Cardiac muscle cell (in vitro differentiated cells and primary cell): ENCODE results near the gene PMAIP1.

GRCh38 chr18:58408009-58408679 is 220.7 kb downstream of the ALPK2 start:
- RAMPAGE, long total RNA, result no peak
- RRBS, result no CpG with 5 or more reads among the region's 6 CpGs

- RAMPAGE, long total RNA, result no peak
- RRBS, result no CpG with 5 or more reads among the region's 1 CpG
These were observed 219.1 kb downstream of the ALPK2 start for GRCh38 chr18:58409786-58410131.

GRCh38 chr18:58413124-58413634 is 215.7 kb downstream of the ALPK2 start:
- RAMPAGE, long total RNA, result no peak
- RRBS, result no CpG with 5 or more reads among the region's 4 CpGs

DNA sequence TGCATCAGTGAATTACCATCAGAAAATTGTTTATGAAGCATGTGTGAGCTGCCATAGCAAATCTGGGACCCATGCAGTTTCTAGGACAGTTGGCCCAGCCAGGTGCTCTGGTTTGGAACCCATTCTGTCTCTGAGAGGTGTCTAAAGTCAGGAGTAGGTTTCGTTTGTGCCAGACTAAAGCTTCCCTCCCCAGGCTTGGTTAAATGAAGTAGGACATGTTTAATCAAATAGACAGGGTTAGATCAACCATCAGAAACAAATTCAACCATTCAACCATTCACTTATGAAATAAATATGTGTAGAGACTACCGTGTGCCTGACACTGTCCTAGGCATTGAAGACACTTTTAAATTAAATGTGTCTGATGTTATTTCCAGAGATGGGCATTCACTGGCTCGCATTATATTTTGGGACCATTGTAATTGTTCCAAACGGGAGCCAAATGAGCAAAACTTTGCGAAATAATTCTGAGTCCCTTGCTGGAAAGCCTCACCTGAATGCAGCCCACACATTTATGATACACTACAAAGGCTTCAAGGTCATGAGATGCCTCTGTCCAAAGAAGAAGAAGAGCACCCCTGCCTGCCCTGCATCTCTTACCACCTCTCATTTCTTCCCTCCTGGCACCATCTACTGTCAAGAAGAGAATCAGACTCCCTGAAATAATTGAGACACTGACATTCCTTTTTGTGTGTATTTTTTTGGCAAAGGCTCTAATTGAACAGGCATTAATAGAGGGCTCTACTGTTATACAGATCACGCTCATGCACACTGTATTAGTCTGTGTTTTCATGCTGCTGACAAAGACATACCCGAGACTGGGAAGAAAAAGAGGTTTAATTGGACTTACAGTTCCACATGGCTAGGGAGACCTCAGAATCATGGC is 176.6 kb downstream of the ALPK2 start:
- RAMPAGE, long total RNA, result no peak
- RRBS, result no CpG with 5 or more reads among the region's 7 CpGs

DNA sequence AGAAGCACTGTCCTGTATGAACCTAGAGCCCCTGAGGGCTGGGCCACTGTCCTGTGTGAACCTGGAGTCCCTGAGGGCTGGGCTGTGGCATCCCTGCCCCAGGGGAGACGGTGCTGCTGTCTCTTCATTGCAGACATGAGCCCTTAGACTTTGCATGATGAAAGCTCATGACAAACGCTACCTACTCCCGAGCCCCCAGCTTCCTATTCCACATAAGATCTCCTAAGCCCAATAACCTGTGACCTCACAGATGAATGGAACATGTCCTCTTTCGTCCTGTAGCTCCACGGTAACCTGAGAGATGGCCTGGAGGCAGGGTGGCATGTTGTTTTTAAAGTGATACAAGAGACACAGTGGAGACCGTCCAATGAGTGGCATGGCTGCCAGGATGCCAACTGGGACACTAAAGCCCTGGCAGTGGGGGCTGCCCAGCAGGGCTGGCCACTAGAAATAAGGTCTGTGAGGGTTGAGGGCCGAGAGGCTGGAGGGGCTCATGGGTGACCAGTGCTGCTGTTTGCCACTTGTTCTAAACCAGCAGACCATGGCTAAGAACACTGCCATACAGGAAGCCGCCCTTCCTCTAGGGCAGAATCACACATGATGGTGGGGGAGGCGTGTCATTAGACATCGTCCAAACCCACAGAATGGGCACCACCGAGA is 72.0 kb downstream of the ALPK2 start:
- RAMPAGE, long total RNA, result no peak
- RRBS, result no CpG with 5 or more reads among the region's 11 CpGs

DNA sequence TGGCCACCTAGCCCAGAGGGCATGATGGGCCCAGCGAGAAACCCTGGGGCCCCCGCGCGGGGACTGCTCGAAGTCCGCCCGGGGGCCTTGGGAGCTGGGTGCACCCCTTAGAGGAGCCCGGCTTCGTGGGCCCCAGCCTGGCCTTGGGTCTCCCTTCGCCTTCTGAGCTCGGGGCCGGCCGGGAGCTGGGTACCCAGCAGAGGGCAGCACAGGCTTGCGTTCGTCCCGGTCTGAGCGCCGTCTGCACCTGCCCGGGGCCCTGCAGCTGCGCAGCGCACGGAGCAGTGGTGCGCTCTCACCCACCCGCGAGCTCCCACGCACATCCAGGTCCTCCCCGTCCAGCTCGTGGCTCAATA is 96.3 kb upstream of the ZNF532 start:
- RAMPAGE, long total RNA, result no peak
- RRBS, result 4% methylated on average over 15 of the region's 28 CpGs

DNA sequence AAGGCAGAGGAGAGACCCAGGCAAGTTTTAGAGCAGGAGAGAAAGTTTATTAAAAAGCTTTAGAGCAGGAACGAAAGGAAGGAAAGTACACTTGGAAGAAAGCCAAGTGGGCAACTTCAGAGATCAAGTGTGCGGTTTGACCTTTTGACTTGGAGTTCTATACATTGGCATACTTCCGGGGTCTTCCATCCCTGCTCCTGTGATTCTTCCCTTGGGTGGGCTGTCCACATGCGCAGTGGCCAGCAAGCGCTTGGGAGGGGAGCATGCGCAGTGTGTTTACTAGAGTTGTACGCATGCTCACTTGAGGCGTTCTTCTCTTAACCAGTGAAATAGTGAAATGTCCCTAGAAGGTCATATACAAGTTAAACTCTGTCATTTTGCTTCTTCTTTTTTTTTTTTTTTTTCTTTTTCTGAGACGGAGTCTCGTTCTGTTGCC is 56.9 kb upstream of the ZNF532 start:
- RAMPAGE, long total RNA, result no peak
- RRBS, result no CpG with 5 or more reads among the region's 10 CpGs

DNA sequence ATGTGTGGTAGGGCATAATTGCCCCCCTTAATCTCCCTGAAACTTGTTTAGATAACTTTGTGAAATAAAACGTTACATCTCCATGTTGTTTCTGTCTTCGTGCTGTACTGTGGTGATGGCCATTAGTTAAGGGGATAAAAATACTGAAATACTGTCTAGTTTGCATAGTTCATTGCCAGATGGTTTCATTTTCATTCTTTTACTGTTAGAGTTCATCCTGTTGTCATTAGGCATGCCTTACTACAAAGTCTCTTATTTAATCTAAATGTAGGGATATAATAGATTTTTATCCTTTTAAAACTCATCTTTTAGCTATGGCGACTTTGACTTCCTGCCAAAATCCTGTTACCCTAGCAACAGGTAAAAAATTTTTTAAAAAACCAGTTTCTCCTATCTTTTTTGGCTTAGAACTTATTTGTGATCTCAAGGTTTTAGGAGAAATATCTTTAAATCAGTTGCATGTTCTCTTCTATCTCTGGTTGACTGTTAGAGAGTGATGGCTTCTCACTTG is 99.3 kb downstream of the ZNF532 start:
- RAMPAGE, long total RNA, result no peak
- RRBS, result no CpG with 5 or more reads among the region's 3 CpGs

DNA sequence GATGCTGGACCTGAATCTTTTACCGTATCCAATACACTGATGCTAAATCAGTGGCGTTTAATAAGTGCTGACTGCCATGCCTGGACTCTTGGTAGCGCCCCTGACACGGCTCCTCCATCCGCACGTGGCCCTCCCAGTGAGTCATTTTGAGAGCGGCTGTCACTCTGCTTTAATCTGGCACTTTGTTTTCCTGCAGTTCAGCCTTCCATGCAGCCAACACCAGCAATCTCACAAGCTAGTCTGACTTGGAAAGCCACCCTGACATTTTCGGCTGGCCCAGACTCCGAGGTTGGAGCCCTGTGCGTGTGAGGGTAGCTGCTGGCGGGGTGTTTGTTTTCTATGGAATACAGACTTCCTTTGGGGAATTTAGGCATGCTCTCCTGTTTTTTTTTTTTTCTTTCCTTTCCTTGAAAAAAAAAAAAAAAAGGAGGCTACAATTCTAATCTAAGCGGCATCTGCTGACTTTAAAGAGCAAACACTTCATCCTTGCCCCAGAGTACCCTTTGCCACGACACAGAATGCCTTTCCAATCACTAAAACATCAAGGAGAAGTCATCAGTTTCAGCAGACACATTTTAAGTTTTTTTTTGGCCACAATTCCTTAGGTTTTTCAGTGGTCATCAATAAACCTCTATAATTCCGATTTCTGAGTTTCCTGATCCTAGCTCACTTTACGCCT is 155.3 kb upstream of the LMAN1 start:
- RAMPAGE, long total RNA, result no peak
- RRBS, result no CpG with 5 or more reads among the region's 15 CpGs

GRCh38 chr18:59769074-59769426 is 71.8 kb upstream of the CCBE1 start:
- RAMPAGE, long total RNA, result no peak
- RRBS, result no CpG with 5 or more reads among the region's 1 CpG

DNA sequence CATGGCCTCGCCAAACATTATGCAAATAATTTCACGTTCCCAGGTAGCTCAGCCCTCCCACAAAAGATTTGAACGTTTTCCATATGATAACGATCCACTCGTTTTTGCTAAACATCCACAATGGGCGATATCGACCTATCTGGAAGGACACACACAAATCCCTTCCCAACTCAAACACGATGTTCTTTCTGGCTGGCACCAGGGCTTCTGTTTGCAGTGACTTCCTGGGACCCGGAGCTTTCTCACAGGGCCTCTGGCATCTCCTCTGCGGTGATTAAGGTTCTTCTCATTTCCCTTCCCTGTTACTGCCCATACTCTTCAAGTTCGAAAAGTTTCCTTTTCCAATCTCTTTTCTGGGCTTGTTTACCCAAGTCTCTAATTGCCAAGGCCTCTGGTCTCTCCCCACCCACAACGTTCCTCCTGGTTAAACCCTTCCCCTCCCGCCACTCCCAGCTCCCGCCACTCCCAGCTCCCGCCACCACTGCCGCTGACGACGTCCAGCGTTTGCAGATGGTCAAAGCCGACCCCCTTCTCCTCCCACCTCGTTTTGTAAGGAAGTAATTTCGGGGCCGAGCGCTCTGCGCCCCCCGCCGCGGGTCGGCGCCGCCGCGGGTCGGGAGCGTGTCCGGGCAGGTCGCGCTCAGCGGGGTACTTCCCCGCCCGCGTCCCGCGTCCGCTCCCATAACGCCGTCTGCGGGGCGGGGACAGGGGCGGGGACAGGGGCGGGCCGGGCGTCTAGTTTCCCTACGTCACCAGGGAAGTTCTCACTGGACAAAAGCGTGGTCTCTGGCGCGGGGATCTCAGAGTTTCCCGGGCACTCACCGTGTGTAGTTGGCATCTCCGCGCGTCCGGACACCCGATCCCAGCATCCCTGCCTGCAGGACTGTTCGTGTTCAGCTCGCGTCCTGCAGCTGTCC is at the start of gene PMAIP1:
TSS of gene PMAIP1 (plus strand) at position 803 of the 917 bp plus-strand sequence.
- RAMPAGE, long total RNA, result no peak
- RRBS, result 2% methylated on average over 9 of the region's 67 CpGs

DNA sequence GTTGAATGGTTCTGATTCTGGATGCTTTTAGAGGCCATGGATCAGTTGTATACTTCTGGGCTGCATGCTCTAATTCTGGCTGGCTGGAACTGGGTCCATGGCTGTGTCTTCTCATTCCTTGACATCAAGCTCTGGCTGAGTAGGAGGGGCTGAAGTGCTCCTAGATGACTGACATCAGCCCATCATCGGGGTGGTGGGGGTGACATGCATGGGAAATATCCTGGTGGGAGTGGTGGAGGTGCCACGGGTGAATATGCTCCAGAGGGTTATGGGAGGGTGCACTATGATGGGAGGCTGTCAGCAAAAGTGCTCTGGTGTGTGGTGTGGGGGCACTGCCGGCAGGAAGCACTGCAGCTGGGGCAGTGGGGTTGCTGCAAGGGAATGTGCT is 52.1 kb downstream of the MC4R start:
- RAMPAGE, long total RNA, result no peak
- RRBS, result no CpG with 5 or more reads among the region's 3 CpGs

- RAMPAGE, long total RNA, result no peak
- RRBS, result no CpG with 5 or more reads among the region's 2 CpGs
These were observed 237.1 kb downstream of the RNF152 start for GRCh38 chr18:61655767-61656039.

GRCh38 chr18:61900536-61900993 is 7.8 kb upstream of the RNF152 start:
- RAMPAGE, long total RNA, result no peak
- RRBS, result no CpG with 5 or more reads among the region's 8 CpGs

DNA sequence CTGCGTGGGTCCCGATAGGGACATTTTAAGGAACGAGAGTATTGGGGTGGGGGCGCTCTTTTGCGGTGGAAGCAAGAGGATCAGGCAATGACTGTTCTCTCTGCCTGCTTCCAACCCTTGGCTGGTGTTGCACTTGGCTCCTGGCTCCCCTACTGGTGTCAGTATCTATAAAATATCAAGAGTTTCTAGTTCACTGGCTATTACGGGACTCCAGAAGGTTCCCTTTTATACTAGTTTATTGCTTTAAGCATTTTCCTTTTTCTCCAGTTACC is 991 bp downstream of the RELCH start:
- RAMPAGE, long total RNA, result no peak
- RRBS, result no CpG with 5 or more reads among the region's 6 CpGs

- RAMPAGE, long total RNA, result no peak
- RRBS, result no CpG with 5 or more reads among the region's 7 CpGs
These were observed 70.6 kb upstream of the ZCCHC2 start for GRCh38 chr18:62452036-62452838.

DNA sequence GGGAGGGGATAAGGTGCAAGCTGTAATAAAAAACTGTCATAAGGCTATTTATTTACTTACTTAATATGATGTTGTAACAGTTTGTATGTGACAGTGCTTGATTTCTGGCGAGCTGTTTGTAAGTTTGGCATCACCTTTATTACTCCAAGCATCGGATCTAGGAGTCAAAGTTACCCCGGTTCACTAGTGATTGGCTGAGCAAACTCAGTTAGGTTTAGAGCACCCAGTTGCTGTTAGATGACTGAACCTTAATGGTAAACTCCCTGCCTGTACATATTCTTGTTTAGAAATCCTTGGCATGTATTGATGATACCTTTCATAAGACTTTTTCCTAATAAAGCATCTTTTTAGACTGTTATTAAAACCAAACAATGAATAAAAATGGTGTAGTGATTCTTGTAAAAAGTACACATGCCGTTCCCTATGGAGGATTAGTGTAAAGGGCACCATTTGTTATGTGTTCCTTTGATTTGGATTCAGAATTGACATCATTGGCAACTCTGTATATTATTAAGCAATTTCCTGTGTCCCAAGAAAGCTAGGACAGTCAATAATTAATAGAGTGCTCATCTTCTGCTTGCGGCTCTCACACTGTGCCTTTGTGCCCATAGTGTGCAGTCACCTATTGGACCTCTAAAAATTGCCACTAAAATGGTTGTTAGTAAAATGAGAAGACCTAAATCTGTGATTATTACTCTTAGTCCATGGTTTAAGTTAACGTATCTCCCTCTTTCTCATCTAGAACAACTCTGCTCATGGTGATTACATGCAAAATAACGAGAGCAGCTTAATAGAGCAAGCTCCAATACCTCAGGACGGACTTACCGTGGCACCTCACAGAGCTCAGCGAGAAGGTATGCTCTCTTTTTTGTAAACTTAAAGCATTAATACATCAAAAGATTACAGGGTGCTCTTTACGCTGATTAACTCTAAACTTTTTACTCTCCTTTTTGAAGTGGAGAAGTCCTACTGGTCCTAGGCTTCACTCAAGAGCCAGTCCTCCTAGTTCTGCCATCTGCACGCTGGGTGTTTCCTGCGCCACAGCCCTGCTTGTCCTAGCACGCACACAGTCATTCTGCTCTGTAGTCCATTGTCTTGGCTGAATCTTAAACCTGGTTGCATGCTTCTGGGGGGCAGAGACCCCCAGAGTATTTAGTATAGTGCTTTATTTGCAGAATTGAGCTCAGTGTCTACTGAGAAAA is 16.5 kb downstream of the ZCCHC2 start:
- RAMPAGE, long total RNA, result no peak
- RRBS, result no CpG with 5 or more reads among the region's 14 CpGs

GRCh38 chr18:62755989-62756649 is 40.8 kb downstream of the PHLPP1 start:
- RAMPAGE, long total RNA, result no peak
- RRBS, result no CpG with 5 or more reads among the region's 7 CpGs

GRCh38 chr18:62850401-62851089 is 135.2 kb downstream of the PHLPP1 start:
- RAMPAGE, long total RNA, result no peak
- RRBS, result no CpG with 5 or more reads among the region's 7 CpGs

DNA sequence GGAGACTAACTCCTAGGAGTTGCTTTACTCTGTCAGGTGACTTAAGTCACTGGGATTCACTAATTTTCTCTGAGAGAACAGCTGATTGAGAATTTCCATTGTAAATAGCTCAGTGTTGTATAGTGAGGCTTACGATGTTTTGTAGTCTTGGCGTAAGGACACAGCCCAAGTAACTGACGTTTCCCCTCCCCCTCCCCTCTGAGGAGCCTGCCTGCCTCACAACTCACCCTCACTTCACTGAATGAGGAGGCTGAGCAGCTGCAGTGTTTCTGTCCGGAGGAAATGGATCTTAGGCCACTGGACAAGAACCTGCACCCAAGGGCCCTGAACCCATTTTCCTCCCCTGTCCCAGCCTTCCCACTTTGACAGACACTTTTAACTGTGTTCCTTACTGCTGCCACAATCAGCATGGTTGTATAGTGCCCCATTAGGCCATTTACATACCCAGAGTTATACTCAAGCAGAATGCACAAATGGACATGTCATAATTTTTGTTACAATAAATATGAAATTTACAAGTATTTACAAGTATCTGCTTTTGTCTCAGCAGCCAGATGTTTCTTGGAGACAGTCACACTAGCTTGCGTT is 264.7 kb downstream of the PHLPP1 start:
- RAMPAGE, long total RNA, result no peak
- RRBS, result no CpG with 5 or more reads among the region's 5 CpGs